Neural cell (in vitro differentiated cells): ENCODE measurements around a stretch of chr2.

DNA sequence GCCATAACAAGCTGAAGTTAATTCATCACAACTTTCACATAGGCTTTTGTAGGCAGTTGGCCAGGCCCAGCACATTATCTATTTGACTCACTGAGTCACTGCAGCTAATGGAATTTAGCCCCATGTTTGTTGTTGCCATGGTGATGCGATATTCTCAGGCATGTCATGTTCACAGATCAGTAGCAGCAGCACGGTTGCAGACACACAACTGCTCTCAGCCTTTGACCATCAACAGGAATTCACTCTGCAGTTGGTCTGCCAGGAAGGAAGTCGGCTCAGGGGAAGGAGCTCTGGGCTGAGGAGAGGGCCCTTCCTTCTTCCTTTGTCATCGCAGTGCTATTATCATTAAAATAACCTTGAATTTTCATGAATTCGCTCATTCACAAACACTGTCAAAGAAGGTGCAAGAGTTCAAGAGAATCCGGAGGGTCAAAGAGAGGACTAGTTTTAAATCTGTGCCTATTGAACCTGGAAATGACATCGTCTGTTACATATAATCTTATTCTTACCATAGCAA lies 639.9 kb downstream of the TMEM182 start:
- RAMPAGE, long total RNA: no peak

DNA sequence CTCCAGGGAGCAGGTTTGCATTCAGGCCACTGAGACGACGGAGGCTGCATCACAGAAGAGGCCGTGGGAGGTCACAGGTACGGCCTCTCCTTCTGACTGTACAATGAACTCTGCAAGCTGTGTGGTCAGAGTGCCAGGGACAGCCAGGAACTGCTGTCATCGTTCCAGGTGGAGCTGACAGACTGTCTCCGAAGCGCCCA lies 149.2 kb upstream of the POU3F3 start:
- RAMPAGE, long total RNA: no peak

- RAMPAGE, long total RNA: no peak
Measured at GRCh38 chr2:104932623-104933092, 78.7 kb downstream of the POU3F3 start.

DNA sequence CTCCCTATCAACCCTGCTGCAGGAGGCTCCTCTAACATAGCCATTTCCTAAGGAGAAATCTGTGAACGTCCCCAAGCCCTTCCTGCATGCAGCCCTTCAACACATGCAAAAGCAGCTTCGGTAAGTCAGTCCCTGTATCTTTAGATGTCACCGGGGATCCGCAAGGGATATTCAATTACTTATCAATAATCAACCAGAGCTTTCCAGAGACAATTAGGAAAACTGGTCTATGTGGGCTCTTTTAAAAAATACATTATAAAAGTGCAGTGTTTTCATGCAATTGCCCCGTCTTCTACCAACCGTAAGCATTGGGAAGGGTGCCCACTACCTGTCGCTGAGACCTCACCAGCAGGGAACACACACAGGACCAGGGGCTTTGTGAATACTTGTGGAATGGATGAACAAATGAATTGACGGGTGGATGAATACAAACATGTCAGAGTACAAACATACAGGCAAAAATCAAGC lies 5.6 kb downstream of the FHL2 start:
- RAMPAGE, long total RNA: no peak

GRCh38 chr2:105399496-105400006 lies 700 bp upstream of the FHL2 start:
- RAMPAGE, long total RNA: no peak

- RAMPAGE, long total RNA: no peak
Measured at GRCh38 chr2:105437590-105438144, 38.8 kb upstream of the FHL2 start.

DNA sequence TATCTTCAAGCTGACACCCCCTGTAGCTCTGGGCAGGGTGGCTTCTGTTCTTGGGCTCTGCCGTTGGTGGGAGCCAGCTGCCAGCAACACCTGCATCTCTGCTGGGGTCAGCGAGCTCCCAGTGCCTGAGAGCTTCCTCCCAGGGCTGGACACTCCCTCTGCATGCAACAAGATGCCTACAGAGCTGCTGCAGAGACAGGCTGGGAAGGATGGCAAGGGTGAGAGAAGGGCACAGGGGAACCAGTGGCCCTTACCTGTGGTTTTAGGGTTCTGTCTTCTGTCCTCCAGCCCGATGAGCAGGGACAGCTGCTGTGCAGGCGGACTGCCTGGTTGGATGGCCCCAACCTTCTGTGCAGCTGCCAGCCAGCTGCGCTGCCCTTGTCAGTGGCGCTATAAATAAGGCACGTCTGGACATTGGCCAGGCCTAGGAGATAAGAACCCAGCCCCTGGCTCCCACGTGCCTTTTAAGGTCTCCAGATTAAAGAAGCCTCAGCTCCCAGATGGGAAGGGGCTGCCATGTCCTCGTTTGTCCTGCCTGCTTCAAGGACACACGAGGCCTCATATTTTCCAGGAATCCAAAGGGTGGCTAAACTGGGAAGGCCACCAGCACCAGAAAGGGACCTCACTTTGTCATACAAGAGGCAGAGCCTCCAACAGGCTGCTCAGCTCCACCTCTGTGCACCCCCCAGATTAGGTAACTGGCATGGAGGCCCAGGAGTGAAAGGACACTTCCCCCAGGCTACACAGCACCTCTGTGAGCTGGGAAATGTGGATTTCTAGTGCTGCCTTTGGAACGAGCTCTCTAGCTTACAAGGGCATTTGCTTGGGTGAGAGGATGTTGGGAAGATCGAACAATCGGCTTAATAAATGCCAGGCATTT lies 39.5 kb upstream of the FHL2 start:
- RAMPAGE, long total RNA: no peak

DNA sequence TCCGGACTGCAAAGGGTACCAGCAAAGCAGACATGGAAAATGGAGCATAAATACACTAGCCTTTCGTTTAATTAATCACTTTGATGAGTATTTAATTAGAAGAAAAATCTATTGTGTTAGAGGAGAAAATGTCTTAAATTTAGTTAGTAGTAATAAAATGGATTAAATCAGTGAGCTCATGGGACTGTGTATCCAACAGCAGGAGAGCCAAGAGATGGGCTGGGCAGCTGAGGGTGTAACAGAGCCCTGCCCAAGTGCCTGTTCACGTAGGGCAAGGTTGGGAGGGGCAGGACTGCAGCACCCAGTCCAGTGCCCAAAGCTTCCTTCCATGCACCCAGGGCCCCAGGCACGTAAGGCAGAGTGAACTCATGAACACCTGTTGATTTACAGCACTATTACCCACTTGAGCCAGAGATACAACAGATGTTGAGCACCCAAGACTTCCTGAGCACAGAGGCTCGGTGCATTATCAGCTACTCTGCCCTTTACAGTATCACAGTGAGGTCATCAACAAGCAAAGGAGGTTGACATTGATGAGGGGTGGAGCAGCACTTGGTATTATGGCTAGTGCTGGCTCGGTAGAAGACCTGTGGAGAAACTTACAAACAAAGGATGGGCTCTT lies 50.2 kb upstream of the FHL2 start:
- RAMPAGE, long total RNA: no peak

DNA sequence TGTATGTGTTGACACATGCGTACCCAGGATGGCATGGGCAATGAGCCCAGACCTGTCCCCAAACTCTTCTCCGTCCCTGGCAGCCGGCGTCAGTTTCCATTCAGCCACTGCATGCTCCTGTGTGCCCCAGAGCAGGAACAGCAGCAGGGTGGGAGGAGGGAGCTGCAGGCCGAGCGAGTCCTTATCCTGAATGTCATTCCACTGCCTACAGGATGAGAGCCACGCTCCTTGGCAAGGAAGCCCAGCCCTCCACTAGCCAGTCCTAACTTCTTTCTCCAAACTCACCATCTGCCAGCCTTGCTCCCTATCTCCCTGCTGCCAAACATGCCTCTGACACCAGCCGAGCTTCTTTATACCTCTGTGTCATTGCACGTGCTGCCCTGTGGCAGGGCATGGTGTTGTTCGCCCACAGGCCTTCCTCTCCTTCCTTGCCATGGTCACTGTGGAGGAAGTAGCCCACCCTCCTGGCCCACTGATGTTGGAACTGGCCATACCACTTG lies 116.9 kb upstream of the FHL2 start:
- RAMPAGE, long total RNA: no peak

GRCh38 chr2:105592182-105592829 lies 152.4 kb upstream of the NCK2 start:
- RAMPAGE, long total RNA: no peak

GRCh38 chr2:105797085-105797993 lies 52.6 kb downstream of the NCK2 start:
- RAMPAGE, long total RNA: no peak

- RAMPAGE, long total RNA: no peak
Measured at GRCh38 chr2:105893312-105893817, 148.7 kb downstream of the NCK2 start.

GRCh38 chr2:105937413-105937700 lies 128.1 kb upstream of the ECRG4 start:
- RAMPAGE, long total RNA: no peak

GRCh38 chr2:106009031-106009526 lies 56.4 kb upstream of the ECRG4 start:
- RAMPAGE, long total RNA: no peak

DNA sequence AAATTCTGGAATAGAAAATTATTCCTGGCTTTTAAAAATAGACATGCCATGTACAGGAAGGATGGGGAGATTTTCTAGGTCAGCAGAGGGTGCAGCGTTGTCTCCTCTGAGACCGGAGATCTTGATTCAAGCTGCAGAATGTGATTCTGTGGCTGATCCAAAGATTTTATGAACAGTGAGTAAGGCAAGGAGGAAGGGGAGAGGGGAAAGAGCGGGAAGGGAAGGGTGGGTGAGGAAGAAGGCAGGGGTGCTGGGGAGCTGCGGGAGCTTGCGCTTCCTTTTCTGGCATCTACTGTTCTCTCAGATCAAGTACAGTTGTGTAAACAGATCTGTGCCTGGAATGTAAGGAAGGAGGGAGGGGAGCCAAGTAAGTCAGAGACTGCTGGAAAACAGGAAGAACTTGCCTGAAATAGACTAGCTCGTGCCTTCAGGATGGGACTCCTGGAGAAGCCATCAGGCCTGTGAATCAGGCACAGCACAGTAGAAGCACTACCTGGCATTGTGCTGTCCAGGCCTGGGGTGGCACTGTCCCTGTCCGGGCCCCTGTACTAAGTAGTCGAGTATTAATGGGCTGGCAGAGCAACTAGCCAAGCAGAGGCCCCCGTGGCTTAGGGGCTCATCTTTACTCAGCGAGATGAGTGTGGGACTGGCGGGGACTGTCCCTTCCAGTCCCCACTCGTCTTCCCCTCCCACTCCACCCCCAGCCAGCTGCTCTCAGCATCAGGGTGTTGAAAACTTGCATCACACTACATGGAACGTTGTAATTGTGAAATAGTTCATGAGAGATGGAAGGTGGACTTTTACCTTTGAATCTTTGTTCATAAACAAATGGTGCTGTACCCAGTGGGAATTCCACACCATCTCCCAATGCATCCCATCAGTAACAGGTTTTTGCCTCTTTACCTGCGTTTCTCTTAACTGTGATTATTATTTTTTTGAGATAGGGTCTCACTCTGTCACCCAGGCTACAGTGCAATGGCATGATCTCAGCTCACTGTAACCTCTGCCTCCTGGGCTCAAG lies 34.8 kb upstream of the ECRG4 start:
- RAMPAGE, long total RNA: no peak

GRCh38 chr2:106085241-106086183 lies 20.0 kb downstream of the ECRG4 start:
- RAMPAGE, long total RNA: no peak

GRCh38 chr2:106130102-106131149 lies 63.7 kb downstream of the UXS1 start:
- RAMPAGE, long total RNA: no peak

- RAMPAGE, long total RNA: no peak
Measured at GRCh38 chr2:106160890-106161324, 33.2 kb downstream of the UXS1 start.

DNA sequence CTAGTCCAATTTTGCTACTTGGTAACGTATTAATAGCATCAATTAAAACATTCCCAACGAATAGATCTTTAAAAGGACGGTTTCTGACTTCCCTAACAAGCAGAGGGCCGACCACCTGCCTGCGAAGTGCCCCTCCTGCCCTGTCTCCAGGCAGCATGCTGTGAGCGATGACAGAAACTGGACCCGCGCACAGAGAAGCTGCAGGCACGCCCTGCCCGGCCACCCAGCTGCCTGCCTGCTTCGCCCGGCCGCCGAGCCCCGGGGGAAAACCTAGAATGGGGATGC lies 856 bp downstream of the UXS1 start:
- RAMPAGE, long total RNA: no peak

GRCh38 chr2:106342771-106343197 lies 125.4 kb downstream of the RGPD3 start:
- RAMPAGE, long total RNA: no peak